A549 (cell line): ENCODE data around the genes UBLCP1 and SLU7.

- PRO-cap: no peak
CAGE:
- cytosol, long polyA plus RNA: no peak
- long polyA plus RNA: no peak
- nucleus, long polyA plus RNA: no peak
These were observed 81.0 kb downstream of the EBF1 start for GRCh38 chr5:159018582-159019270.

DNA sequence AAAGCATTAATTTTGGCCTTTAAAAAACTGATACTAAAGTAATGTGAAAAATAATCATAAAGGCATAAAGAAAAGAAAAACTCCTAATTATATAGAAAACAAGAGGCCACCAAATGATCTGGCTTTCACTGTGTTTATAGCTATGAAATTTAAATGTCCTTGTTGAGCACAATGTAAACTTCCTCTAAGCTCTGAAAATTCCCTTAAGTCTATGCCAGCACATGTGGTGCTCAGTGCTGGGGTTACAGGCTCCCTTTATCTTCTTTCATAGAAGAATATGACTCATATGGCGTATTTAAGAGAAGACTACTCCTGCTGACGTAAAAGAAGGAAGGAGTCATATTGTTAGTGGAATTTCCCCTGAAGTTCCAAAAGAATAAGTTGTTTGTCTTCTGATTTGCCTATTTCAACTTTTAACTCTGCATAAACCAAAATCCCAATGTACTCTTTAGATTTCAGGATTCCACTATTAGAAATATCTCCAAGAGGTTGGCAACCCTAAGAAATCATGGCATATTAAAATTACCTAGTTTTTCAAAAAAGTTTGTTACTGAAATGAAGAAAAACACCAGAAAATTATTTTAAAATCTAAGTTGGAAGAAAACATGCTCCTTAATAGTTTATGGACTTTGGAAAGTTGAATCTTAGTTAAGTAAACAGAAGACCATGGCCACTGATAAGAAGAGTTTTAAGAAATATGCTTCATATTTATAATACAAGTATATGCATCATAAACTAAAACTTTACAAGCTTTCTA lies 30.3 kb downstream of the RNF145 start:
- PRO-cap: no peak
CAGE:
- cytosol, long polyA plus RNA: no peak
- long polyA plus RNA: no peak
- nucleus, long polyA plus RNA: no peak

GRCh38 chr5:159184803-159185508 lies 24.4 kb downstream of the RNF145 start:
- PRO-cap: no peak
CAGE:
- cytosol, long polyA plus RNA: no peak
- long polyA plus RNA: no peak
- nucleus, long polyA plus RNA: no peak

- PRO-cap: bidirectional peak, plus-strand start at chr5:159263290, minus-strand start at chr5:159263203
CAGE:
- cytosol, long polyA plus RNA: start-site peak on the plus strand at chr5:159263288-159263321, 133 and 124 reads in 2 replicates
- long polyA plus RNA: start-site peak on the plus strand at chr5:159263295-159263321, 200 and 153 reads in 2 replicates
- nucleus, long polyA plus RNA: start-site peak on the plus strand at chr5:159263289-159263320, 208 and 40 reads in 2 replicates
These were observed at the start of gene UBLCP1 for GRCh38 chr5:159262842-159263944. Gene UBLCP1 (plus strand): TSS chr5:159263290.

DNA sequence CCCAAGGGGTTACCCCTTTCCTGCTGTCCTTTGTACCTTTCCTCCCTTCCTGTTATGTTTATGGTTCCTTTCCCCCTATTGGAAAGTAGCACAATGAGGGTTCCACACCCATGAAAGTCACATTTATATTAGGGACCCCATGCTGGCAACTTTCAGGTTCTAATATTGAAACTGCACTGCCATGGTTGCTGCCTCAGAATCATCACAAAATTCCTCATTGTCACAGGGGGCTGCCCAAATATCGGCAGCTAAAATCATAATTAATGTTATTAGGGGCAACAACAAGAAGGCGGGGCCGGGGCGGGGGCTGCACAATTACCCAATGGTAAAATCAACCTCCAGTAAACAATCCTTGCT lies 123.6 kb upstream of the ADRA1B start:
- PRO-cap: no peak
CAGE:
- cytosol, long polyA plus RNA: no peak
- long polyA plus RNA: no peak
- nucleus, long polyA plus RNA: no peak

DNA sequence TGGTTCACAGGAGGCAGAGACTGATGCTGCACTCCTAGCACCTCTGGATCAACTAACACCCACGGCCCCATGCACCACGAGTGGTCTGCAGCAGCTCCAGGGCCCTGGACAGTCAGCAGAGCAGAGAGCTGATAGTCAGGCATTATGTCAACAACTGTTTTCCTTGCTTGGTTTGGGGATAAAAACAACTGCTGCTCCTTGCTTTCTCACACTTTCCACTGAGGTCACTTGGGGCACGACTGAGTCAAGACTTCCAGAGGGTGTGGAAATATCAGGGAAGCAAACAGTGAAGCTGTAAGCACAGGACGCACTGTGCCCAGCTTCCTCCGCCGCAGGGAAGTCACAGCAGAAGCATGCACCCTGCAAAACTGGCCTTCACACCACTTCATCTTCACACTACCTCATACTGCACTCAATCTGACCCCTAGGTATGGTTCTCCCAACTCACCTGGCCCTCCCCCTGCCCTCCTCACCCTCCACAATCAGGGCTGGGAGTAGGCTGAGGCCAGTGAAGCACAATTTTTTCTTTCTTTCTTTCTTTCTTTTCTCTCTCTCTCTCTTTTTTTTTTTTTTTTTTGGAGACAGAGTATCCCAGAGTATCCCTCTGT lies 96.2 kb upstream of the ADRA1B start:
- PRO-cap: no peak
CAGE:
- cytosol, long polyA plus RNA: no peak
- long polyA plus RNA: no peak
- nucleus, long polyA plus RNA: no peak

- PRO-cap: no peak
CAGE:
- cytosol, long polyA plus RNA: no peak
- long polyA plus RNA: no peak
- nucleus, long polyA plus RNA: no peak
These were observed 5.0 kb upstream of the ADRA1B start for GRCh38 chr5:159911237-159911648.

DNA sequence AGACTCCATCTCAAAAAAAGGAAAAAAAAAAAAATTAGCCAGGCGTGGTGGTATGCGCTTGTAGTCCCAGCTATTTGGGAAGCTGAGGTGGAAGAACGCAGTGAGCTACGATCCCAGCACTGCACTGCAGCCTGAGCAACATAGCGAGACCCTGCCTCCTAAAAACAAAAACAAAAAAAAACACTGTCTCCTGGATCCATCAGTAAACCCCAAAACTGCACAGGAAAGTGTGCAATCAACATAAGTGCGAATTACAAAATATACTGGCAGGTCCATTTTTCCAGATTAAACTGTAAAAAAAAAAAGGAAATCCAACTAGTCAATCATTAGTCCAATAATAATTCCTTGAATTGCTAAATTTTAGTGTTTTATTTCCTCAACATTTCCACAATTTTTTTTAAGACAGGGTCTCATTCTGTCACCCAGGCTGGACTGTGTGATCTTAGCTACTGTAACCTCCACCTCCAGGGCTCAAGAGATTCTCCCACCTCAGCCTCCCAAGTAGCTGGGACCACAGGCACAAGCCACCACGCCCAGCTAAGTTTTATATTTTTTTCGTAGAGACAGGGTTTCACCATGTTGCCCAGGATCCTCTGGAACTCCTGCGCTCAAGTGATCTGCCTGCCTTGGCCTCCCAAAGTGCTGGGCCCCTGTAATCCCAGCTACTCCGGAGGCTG lies 3.4 kb downstream of the PWWP2A start:
- PRO-cap: no peak
CAGE:
- cytosol, long polyA plus RNA: no peak
- long polyA plus RNA: no peak
- nucleus, long polyA plus RNA: no peak

DNA sequence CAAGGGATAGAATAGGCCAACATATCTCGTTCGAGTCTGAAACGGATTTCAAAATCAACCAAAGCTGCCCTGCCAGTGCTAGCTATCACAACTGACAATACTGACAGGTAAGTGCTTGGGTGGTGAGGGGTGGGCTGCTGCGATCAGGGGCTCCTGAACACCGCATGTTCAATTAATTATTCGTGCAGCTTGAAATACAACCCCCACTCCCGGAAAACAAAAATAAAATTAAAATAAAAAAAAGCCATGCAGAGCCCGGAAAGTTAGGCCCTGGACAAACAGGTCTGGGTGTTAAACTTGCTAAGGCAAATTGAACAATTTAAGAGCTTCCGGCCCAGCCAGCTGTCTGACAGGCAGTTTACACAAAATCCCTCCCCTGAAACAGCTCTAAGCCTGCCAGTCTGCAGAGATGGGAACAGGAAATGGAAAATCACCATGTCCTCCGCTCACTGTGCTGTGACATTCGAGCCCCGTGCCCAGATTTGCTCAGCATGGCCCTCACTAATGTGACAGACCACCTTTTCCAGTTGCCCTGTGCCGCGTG lies 41.2 kb downstream of the CCNJL start:
- PRO-cap: no peak
CAGE:
- cytosol, long polyA plus RNA: no peak
- long polyA plus RNA: no peak
- nucleus, long polyA plus RNA: no peak

GRCh38 chr5:160294274-160294702 lies 18.1 kb downstream of the CCNJL start:
- PRO-cap: no peak
CAGE:
- cytosol, long polyA plus RNA: no peak
- long polyA plus RNA: no peak
- nucleus, long polyA plus RNA: no peak

GRCh38 chr5:160357834-160358305 lies 12.6 kb downstream of the C1QTNF2 start:
- PRO-cap: no peak
CAGE:
- cytosol, long polyA plus RNA: no peak
- long polyA plus RNA: no peak
- nucleus, long polyA plus RNA: no peak

DNA sequence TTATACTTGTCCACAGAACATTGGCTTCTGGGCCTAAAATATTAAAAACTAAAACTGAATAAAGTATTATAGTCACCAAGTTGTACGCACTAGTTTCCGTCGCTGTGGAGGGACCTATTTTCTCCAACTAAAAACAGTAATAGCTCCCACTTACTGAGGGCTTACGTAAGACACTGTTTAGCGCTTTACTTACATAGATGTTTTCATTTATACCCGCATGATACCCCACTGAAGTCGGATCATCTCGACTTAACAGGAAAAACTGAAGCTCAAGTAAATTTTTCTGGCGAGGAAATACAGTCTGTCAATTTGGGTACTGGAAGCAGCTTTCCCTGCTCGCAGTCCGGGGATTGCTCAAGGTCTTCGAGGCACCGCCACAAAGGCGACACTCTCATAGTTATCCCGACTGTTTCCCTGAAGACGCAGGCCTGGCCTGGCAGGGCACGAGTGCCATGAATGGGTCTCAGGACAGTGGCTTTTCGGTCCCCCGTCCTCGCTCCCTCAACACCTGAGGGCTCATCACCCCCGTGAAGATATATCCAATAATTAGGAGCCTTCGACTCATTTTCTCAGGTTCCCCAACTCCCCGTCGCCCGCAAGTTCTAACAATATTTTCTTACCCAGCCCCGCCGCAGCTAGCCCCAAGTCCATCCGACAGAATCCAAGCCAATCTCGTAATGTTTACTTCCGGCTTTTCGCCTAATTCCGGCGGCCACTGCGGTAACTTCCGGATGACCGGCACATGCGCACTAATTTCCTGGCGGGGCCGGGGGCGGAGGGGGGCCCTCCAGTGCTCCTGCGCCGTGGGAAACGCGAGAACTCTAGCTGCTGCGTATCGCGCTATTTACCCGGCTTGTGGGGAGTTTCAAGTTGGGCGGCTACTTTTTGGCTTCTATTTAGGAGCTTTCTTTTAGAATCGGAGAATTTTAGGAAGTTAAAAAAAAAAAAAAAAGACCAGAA lies at the start of gene SLU7:
SLU7 (minus strand) TSS at position 679 of the 960 bp plus-strand sequence.
- PRO-cap: bidirectional peak, plus-strand start at position 752 of the sequence, minus-strand start at position 679 of the sequence
CAGE:
- cytosol, long polyA plus RNA: start-site peak on the minus strand centred at position 676 of the sequence, 16 bp wide, 179 and 117 reads in 2 replicates
- long polyA plus RNA: start-site peak on the minus strand centred at position 668 of the sequence, 31 bp wide, 504 and 86 reads in 2 replicates
- nucleus, long polyA plus RNA: start-site peak on the minus strand centred at position 672 of the sequence, 19 bp wide, 68 and 62 reads in 2 replicates

- PRO-cap: no peak
CAGE:
- cytosol, long polyA plus RNA: no peak
- long polyA plus RNA: no peak
- nucleus, long polyA plus RNA: no peak
These were observed 54.4 kb downstream of the PTTG1 start for GRCh38 chr5:160476080-160476514.

- PRO-cap: no peak
CAGE:
- cytosol, long polyA plus RNA: no peak
- long polyA plus RNA: no peak
- nucleus, long polyA plus RNA: no peak
These were observed 41.1 kb upstream of the ATP10B start for GRCh38 chr5:160893146-160893538.

- PRO-cap: no peak
CAGE:
- cytosol, long polyA plus RNA: no peak
- long polyA plus RNA: no peak
- nucleus, long polyA plus RNA: no peak
These were observed 287.1 kb upstream of the ATP10B start for GRCh38 chr5:161139171-161139463.

- PRO-cap: no peak
CAGE:
- cytosol, long polyA plus RNA: no peak
- long polyA plus RNA: no peak
- nucleus, long polyA plus RNA: no peak
These were observed 265 bp downstream of the GABRA6 start for GRCh38 chr5:161685805-161686167.

DNA sequence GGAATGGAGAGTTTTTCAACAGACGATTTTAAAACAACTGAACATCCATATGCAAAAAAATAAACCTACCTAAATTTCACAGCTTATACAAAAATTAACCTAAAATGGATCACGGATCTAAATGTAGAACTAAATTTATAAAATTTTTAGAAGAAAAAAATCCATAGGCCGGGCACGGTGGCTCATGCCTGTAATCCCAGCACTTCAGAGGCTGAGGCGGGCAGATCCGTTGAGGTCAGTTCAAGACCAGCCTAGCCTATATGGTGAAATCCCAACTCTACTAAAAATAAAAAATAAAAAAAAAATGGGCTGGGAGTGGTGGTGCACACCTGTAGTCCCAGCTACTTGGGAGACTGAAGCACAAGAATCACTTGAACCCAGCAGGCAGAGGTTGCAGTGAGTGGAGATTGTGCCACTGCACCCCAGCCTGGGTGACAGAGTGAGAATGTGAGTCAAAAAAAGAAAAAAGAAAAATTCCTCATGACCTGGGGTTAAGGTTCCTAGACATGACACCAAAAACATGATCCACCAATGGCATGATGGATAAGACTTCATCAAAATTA lies 10.0 kb downstream of the NUDCD2 start:
- PRO-cap: no peak
CAGE:
- cytosol, long polyA plus RNA: no peak
- long polyA plus RNA: no peak
- nucleus, long polyA plus RNA: no peak

- PRO-cap: no peak
CAGE:
- cytosol, long polyA plus RNA: no peak
- long polyA plus RNA: no peak
- nucleus, long polyA plus RNA: no peak
These were observed 220.7 kb upstream of the TENM2 start for GRCh38 chr5:166758110-166758614.

DNA sequence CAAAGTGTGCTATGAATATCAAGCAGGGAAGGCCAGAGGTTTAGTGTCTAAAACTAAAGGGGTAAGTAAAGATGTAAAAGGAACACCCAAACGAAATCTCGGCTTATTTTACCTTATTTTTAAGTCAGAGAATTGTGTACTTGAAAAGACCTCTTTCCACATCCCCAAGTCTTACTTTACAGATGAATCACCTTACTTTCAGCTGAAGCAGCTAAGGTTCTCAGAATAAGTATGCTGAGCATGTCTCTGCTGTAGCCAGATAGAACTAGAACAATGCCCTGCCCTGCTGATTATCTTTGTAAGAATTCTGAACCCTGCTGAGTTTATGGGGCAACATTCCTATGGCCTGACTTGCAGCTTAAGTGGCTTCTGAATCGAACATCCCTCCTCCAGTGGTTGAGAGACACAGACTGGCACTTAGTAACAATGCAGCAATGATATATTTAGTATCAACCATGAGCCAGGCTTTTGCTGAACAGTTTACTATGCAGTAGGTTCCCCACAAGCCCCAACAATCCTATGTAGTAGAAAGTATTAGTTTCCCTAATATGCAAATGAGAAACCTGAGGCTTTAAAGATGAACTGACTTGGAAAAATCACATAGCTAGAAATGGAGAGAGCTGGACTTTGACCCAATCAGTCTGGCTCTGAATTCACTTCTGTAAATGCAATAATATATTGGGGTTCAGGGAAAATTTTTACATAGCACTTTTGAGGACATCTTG lies 592.0 kb upstream of the WWC1 start:
- PRO-cap: no peak
CAGE:
- cytosol, long polyA plus RNA: no peak
- long polyA plus RNA: no peak
- nucleus, long polyA plus RNA: no peak

DNA sequence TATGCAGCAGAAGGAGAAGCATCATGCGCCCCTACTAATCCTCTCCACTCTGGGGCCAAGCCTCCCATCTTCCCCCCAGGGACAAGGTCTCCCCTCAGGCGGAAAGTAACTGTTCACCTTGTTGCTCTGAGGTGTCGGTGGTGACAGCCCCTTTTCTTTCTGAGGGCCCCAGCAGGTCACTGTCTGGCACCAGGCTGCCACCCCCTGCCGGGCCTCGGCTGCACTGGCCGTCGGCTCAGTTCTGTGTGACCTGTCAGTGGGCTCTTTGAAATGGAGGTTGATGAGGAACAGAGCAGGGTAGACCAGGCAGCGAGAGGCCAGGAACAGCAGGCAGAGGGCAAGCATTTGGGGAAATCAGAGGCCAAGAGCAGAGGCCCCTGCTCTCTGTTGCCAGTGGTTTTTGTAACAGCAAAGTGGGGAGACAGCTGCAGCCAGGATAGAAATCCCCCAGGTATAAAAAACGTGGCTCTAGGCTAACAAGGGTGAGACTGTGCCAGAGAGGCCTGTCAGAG lies 113.4 kb upstream of the WWC1 start:
- PRO-cap: no peak
CAGE:
- cytosol, long polyA plus RNA: no peak
- long polyA plus RNA: no peak
- nucleus, long polyA plus RNA: no peak